GM19240 (cell line): ENCODE results near the genes R3HDM2, DTX3 and OS9.

DNA sequence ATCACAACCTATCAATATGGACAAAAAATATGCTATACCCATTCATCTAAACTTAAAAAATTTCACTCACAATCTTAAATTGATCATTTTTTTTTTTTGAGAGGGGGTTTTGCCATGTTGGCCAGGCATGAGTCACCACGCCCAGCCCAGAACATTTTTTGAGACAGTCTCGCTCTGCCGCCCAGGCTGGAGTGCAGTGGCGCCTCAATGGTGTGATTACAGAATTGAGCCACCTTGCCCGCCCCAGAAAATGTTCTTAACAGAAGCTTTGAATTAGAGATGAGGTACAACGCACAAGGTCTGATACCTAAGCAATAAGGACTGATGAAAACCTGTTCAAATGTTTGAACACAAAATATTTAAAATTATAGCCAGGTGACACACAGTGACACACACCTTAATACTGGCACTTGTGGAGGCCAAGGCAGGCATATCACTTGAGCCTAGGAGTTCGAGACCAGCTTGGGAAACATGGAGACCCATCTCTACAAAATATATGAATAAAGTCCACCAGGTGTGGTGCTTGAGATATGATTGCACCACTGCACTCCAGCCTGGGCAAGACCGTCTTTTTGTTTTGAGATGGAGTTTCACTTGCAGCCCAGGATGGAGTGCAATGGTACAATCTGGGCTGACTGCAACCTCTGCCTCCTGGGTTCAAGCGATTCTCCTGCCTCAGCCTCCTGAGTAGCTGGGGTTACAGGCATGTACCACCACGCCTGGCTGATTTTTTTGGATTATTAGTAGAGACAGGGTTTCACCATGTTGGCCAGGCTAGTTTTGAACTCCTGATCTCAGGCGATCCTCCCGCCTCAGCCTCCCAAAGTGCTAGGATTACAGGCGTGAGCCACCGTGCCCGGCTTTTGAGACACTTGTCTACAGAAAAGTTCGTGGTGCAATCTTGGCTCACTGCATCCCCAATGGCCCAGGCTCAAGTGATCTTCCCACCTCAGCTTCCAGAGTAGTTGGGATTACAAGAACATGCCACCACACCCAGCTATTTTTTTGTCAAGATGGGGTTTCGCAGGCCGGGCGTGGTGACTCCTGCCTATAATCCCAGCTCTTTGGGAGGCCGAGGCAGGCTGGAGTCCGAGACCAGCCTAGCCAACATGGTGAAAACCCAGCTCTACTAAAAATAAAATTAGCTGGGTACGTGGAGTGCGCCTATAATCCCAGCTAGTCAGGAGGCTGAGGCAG is 16.2 kb upstream of the ATP5F1B start:
- RRBS = no CpG with 5 or more reads among the region's 23 CpGs

DNA sequence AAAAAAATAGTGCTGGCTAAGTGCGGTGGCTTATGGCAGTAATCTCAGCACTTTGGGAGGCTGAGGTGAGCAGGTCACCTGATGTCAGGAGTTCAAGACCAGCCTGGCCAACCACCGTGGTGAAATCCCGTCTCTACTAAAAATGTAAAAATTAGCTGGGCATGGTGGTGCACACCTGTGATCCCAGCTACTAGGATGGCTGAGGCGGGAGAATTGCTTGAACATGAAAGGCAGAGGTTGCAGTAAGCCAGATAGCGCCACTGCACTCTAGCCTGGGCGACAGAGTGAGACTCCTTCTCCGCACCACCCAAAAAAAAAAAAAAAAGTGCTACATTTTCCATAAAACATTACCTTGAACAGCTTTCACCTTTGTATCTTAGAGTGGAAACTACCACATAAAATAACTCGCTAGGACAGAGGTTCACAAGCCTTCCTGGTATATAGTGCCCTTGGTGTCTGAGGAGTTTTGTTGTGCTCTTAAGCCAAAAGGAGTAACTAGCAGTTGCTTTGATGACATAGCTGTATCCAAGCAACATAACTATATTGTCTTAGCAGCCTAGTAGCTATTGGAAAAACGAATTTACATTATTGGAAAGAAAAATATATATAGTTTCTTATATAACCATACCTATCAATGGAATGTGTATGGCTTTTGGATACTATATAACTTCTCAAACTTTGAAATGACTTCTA is 11.0 kb downstream of the PTGES3 start:
- RRBS = no CpG with 5 or more reads among the region's 9 CpGs

DNA sequence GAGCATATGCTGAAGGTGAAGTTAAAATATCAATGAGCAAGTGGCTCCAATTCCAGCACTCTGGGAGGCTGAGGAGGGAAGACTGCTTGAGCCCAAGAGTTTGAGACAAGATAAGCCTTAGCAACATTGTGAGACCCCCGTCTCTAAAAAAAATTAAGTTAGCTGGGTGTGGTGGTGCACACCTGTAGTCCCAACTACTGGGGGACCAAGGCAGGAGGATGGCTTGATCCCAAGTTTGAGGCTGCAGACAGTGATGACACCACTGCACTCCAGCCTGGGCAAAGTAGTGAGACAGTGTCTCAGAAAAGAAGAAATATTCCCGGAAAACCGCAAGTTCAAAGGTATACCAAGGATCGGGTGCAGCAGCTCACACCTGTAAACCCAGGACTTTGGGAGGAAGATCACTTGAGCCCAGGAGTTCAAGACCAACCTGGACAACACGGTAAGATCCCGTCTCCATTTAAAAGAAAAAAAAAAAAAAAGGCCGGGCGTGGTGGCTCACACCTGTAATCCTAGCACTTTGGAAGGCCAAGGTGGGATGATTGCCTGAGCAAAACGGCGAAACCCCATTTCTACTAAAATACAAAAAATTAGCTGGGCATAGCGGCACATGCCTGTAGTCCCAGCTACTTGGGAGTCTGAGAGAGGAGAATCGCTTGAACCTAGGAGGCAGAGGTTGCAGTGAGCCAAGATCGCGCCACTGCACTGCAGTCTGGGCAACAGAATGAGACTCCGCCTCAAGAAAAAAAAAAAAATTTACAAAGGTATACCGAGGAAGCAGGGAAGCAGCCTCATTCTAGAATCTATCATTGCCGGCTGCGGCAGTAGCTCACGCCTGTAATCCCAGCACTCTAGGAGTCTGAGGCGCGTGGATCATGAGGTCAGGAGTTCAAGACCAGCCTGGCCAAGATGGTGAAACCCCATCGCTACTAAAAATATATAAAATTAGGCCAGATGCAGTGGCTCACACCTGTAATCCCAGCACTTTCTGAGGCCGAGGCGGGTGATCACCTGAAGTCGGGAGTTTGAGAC is 5.5 kb downstream of the PTGES3 start:
- RRBS = no CpG with 5 or more reads among the region's 25 CpGs

DNA sequence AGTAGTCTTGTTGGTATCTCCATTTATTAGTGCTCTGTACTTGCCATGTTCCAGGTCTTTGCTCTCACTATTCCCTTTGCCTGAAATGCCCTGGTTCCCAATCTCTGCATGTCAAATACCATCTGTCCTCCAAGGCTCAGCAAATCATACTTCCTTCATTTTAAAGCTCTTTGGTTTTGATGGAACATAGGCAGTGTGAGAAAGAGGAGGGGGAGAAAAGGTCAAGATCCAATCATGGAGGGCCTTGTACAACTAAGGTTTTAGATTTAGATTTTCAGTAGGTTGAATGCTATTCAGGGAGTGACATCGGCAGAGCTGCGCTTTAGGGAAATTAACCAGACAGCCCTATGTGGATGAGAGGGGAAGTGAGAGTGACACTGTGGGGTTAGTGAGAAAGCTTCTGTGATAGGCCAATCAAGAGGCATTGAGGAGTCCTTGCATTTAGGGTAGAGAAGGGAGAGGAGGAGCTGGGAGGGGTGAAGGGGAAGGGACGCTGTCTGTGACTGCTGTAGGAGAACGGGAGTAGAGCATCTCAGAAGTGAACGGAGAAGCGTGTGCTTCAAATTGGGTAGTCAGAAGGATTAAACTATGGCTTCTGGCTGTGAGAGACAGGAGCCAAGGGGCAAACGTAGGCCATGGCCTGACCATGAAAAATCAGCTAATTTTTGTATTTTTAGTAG is 3.4 kb downstream of the HSD17B6 start:
- RRBS = no CpG with 5 or more reads among the region's 7 CpGs

DNA sequence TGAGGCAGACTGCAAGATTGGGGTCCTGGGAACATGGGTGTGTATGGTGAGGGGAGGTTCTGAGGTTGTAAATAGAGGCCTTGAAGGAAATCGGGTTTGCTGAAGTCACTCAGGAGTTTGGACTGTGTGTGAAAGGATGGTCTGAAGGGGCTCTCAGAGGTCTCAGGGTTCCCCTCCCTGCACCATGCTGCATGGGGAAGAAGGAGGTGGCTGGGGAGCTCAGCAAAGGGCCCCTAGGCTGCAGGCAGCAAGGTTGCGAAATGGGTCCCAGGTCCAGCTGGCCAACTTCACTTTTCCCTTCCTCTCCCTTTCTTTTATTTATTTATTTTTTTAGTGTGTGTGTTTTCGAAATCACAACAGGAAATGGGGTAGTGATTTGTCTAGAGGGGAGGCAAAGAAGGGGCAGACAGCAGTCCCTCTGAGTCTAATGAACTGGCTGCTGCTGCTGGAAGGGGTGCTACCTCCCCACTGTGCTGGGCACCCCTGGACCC is 20.4 kb downstream of the LRP1 start:
- RRBS = no CpG with 5 or more reads among the region's 3 CpGs

DNA sequence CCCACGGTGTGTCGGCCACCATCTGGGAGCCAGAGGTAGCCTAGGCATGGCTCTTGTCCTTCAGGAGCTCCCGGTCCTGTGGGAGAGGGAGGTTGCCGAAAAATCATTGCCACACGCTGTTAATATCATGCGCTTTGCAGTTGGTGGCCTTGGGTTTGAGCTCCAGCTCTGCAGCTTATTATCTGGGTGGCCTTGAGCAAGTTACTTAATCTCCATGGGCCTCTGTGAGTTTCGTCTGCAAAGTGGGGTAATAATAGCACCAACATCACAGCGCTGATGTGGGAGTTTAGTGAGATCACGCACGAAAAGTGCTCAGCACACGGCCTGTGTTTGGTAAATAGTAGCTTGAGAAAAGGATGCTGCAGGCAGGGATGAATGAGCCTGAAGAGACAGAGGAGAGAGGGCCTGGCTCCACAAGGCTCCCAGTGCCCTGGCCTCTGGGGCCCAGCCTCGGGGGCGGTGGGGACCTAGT is 41.1 kb downstream of the LRP1 start:
- RRBS = no CpG with 5 or more reads among the region's 13 CpGs

DNA sequence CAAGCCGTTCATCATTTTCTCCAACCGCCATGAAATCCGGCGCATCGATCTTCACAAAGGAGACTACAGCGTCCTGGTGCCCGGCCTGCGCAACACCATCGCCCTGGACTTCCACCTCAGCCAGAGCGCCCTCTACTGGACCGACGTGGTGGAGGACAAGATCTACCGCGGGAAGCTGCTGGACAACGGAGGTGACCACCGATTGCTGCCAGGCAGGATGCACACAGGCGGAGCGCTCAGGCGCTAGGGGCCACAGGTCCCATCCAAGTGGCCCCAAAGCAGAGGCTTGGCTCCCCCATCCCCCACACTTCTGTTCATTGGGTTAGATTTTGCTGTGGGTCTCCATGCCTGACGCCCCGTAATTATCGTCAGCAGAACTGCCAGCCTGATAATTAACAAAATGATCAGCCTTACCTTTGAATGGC is 40.7 kb upstream of the NXPH4 start:
- RRBS = no CpG with 5 or more reads among the region's 22 CpGs

- RRBS = no CpG with 5 or more reads among the region's 21 CpGs
Observed at GRCh38 chr12:57186984-57187778, 29.4 kb upstream of the NXPH4 start.

GRCh38 chr12:57206257-57206871 is 10.2 kb upstream of the NXPH4 start:
- RRBS = no CpG with 5 or more reads among the region's 22 CpGs

GRCh38 chr12:57388840-57389553 is 41.8 kb downstream of the R3HDM2 start:
- RRBS = no CpG with 5 or more reads among the region's 4 CpGs

- RRBS = 2% methylated on average over 67 of the region's 105 CpGs
Observed at GRCh38 chr12:57430201-57431365, at the start of gene R3HDM2. Gene R3HDM2 (minus strand): TSS chr12:57431043.

DNA sequence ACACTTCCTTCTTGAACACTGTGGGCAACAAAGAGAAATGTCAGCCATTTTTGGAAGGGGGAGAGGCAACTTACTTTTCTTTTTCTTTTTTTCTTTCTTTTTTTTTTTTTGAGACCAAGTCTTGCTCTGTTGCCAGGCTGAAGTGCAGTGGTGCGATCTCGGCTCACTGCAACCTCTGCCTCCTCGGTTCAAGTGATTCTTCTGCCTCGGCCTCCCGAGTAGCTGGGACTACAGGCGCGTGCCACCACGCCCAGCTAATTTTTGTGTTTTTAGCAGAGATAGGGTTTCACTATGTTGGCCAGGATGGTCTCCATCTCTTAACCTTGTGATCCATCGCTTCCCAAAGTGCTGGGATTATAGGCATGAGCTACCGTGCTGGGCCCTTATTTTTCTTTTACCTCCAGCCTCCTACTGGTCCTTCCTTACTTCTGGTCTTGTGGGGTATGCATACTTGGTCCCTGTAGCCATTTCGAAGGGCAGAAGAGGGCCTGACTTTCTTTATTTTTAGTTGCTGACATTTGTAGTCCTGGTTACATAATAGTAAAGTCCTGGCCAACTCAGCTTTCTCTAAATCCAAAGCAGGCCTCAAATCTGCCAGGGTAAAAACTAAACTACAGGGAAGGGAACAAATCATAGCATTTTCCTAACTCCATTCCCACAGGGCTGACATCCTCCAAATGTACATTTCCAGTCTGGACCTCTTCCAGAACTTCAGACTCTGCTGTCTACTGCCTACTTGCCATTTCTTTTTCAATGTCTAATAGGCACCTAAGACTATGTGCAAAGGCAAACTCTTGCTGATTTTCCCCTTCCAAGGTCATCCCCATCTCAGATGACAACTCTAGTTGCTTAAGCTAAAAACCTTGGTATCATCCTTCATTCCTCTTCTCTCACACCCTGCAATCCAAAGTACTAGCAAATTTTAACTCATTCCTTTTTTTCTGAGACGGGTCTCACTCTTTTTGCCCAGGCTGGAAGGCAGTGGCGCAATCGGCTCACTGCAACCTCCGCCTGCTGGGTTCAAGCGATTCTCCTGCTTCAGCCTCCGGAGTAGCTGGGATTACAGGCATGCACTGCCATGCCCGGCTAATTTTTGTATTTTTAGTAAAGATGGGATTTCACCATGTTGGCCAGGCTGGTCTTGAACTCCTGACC is 2.2 kb downstream of the DDIT3 start:
- RRBS = no CpG with 5 or more reads among the region's 18 CpGs

DNA sequence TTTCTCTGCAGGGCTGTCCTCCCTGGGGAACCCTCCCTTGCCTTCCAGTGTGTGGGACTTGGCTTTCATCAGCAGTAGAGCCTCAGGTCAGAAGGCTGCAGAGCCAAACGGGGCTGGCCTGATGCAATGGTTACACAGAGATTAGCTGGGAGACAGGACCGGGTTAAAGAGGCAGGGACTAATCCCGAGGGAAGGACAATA is 845 bp downstream of the DDIT3 start:
- RRBS = no CpG with 5 or more reads among the region's 3 CpGs

- RRBS = 84% methylated on average over 4 of the region's 18 CpGs
Observed at GRCh38 chr12:57521482-57521923, 1.1 kb upstream of the MBD6 start.

DNA sequence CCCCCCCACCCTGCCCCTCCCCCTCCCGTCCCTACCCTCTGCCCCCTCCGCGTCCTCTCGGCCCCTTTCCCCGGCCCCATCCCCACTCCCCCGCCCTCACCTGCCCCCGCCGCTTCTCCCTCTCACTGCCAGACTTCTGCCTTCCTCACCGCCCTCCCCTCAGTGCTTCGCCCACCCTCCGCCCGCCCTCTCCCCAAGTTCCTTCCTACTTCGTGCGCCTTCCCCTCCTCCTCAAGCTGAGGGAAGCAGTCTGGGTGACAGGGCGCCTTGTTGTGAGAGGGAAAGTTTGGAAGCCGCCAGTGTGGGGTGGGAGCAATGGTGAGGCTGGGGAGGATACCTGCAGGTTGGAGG is 381 bp downstream of the MBD6 start:
- RRBS = 11% methylated on average over 4 of the region's 16 CpGs

DNA sequence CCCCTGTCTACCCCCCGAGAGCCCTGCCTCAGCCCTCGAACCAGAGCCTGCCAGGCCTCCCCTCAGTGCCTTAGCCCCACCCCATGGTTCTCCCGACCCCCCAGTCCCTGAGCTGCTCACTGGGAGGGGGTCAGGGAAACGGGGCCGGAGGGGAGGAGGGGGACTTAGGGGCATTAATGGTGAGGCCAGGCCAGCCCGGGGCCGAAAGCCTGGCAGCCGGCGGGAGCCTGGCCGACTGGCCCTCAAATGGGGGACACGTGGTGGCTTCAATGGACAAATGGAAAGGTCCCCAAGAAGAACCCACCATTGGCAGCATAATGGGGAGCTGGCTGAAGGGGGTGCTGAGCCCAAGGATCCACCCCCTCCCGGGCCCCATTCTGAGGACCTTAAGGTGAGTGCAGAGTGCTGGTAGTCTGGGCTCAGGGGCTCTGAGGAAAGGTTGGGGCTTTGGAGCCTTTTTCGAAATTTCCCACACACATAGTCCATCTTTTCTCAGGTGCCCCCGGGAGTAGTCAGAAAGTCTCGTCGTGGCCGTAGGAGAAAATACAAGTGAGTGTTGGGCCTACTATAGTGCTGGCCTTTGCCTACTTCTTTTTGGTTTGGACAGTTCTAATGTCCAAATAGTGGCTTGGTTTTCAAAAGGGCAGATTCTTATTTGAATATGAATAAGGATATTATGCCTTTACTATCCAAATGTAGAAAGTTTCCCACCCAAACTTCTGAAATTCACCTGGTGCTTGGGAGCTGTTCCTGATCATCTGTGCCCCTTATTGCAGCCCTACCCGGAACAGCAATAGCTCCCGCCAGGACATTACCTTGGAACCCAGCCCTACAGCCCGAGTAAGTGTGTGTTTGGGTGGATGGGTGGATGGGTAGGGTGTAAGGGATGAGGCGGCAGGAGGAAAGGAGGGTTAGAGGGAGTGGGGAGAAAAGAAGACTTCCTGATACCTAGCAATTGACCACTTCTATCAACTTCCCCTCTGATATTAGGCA is 5.8 kb downstream of the MBD6 start:
- RRBS = 89% methylated on average over 2 of the region's 21 CpGs

- RRBS = 5% methylated on average over 11 of the region's 32 CpGs
Observed at GRCh38 chr12:57604310-57604964, at the start of gene DTX3. Gene DTX3 (plus strand): TSS chr12:57604824.

- RRBS = 95% methylated on average over 5 of the region's 48 CpGs
Observed at GRCh38 chr12:57609649-57610747, 1.2 kb upstream of the ARHGEF25 start.

DNA sequence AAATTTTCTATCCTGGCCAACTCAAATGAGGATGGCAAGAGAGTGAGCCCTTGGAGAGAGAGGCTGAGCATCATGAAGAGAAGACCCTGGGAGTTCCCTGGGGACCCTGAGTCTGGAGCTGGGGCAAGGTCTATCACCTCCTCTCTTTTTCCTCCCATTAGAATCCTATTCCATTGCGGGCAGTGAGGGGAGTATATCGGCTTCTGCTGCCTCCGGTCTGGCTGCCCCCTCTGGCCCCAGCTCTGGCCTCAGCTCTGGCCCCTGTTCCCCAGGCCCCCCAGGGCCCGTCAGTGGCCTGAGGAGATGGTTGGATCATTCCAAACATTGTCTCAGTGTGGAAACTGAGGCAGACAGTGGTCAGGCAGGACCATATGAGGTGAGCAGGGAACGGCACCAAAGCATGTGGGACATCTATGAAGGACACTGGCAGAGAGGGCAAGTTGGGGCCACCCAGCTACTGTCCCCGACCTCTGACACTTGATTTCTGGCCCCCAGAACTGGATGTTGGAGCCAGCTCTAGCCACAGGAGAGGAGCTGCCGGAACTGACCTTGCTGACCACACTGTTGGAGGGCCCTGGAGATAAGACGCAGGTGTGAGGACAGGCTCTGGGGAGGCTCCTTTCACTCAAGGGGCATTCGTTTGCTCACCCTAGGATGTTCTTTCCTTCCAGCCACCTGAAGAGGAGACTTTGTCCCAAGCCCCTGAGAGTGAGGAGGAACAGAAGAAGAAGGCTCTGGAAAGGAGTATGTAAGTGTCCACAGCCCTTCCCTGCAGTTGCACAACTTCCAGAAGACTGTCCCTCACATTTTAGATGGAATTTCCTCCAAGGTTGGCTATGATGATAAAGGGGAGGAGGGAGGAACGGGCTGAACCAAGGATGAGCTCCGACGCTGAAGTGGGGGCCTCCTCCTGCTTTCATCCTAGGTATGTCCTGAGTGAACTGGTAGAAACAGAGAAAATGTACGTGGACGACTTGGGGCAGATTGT is 1.8 kb downstream of the ARHGEF25 start:
- RRBS = no CpG with 5 or more reads among the region's 14 CpGs

GRCh38 chr12:57693509-57694493 is at the start of gene OS9:
Gene OS9 (plus strand): TSS chr12:57694132.
- RRBS = 79% methylated on average over 2 of the region's 51 CpGs